Duodenum (tissue), 1 donor: ENCODE measurements around a stretch of chr2.

DNA sequence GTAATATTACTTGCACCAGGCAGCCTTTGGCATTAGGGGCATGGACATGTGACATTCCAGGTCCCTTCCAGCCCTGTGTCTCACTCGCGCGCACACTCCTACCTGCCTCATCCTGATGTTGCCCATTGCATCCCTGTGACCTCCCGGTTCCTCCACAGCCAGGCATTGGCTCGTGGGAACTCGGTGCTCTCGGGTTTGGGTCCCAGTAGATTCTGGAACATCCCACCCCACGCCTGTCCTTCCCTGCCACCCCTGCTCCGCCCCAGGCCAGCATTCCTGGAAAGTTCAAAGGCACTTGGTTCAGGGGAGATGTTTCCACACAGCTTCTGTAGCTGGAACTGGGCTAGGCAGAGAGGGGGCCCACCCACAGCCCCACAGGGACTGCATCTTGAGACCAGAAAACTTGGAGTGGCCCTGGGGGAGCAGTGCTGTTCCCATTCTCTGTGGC is 69.0 kb downstream of the ZFP36L2 start:
- PRO-cap: no peak

GRCh38 chr2:43161530-43162271 is 64.7 kb downstream of the ZFP36L2 start:
- PRO-cap: bidirectional peak, plus-strand start at chr2:43161994, minus-strand start at chr2:43161726

GRCh38 chr2:43212331-43212766 is 14.1 kb downstream of the ZFP36L2 start:
- PRO-cap: no peak

GRCh38 chr2:43222365-43222697 is 4.1 kb downstream of the ZFP36L2 start:
- PRO-cap: no peak

DNA sequence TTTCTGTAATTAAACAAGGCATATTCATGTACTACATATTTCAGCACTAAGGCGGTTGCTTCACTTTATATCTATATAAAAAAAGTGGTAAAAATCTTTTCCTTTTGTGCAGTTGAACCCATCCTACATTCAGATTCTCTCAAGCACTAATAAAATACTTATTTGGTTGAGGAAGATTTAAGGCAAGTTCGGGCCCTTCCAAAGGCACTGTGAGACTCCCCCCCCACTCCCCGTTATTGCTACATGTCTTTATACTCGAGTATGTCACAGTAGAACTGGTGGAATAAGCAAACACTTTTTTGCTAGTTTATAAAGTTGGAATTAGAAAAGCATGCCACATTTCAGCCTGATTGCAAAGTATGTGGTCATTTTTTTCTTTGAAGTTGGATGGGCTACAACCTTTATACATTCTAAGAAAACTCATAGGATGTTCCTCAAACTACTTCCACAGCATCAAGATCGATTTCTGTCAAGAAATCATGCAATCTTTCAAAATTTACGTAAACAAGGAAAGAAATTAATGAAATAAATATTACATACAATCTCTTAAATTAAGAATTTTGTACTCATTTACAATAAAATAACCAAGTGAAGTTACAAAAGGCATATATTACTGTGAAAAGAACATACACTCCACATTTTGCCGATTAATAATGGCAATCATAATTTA is 3.6 kb downstream of the ZFP36L2 start:
- PRO-cap: no peak

DNA sequence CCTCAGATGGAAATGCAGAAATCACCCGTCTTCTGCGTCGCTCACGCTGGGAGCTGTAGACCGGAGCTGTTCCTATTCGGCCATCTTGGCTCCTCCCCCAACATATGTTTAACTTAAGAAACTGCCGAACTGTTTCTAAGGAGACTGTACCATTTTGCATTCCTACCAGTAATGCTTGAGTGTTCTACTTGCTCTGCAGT is 9.9 kb downstream of the C1GALT1C1L start:
- PRO-cap: no peak

DNA sequence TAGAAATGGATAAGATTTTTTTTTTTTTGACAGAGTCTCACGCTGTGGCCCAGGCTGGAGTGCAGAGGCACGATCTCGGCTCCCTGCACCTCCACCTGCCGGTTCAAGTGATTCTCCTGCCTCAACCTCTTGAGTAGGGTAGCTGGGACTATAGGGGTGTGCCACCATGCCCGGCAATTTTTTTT is 3.1 kb downstream of the ABCG8 start:
- PRO-cap: no peak

DNA sequence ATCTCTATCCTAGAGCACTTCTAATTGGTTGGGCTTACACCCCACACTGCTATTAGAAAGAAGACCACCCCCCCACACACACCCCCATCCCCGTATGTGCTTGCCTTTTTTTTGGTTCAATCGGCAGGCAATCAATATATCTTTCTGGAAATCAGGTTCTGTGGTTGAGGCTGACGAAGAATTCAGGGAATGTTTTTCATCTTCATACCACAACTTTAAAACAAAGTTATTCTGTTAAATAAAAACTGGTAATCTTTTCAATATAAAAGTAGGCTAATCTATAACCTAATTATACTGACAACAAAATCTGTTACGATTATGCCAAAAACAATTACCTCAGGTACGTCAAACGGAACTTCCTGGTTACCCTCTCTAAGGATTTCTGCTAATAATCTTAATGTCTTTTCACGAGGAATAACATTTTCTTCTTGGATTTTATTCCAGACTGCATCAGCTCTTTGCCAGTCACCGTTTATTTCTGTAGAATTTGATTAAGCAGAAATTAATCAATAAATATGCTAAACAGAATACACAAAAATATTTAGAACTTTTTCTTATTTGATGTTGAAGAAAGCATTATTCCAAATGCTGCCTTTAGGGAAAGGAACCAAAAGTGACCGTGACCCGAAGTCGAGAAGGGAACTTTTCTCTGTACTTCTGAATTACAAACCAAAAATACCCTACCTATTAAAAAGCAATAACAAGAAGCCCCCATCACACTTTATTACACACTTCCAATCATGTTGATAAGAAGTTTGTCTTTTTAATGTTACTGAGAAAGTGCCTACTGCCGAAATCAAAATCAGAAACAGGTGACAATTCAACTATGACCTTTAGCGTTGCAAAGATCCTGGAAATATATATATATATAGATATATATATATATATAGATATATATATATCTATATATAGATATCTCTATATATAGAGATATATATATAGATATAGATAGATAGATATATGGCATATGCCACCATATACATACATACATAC is 77.6 kb downstream of the LRPPRC start:
- PRO-cap: no peak

DNA sequence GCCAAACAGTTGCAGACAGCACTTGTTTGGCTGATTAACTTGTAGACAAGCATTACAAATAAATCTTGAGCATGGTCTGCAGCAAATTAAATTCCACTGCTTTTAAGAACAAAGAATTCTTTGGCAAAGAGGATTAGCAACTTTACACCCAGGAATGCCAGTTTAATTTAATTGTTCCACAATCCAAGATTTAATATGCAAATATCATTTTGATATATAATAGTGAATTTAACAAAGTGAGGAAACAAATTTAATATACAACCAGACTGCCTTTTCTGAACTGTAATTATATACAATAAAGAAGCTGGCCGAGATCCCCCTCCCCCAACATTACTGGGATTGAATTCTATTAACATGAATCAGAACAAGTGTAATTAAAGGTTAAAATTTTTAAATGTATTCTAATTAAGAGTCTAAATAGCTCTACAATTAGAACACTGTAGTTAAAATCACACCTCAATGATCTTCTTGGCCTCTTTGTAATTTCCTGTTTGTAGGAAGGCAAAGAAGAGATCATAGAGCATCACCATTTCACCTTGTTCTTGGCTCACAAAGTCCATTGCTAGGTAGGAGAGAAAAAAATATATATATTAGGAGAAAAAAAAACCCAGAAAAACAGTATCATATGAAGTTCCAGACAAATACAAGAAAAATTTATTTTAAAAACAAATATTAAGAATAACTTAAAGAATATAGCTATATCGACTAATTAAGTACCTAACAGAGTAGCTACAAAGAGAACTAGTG is 61.9 kb downstream of the LRPPRC start:
- PRO-cap: no peak

GRCh38 chr2:44169978-44170907 is 1.6 kb downstream of the PPM1B start:
- PRO-cap: no peak

GRCh38 chr2:44361070-44361323 is 297 bp downstream of the PREPL start:
- PRO-cap: no peak

DNA sequence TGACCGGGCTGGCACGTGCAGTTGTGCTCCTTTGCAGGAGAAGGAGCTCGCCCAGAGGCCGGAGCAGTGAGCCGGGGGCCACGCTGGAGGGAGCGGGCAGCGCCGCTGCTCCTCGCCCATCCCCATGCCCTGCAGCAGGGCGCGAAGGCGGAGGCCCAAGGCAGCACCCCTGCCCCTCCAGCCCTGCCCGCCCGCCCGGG is 173.1 kb upstream of the SIX3 start:
- PRO-cap: no peak

DNA sequence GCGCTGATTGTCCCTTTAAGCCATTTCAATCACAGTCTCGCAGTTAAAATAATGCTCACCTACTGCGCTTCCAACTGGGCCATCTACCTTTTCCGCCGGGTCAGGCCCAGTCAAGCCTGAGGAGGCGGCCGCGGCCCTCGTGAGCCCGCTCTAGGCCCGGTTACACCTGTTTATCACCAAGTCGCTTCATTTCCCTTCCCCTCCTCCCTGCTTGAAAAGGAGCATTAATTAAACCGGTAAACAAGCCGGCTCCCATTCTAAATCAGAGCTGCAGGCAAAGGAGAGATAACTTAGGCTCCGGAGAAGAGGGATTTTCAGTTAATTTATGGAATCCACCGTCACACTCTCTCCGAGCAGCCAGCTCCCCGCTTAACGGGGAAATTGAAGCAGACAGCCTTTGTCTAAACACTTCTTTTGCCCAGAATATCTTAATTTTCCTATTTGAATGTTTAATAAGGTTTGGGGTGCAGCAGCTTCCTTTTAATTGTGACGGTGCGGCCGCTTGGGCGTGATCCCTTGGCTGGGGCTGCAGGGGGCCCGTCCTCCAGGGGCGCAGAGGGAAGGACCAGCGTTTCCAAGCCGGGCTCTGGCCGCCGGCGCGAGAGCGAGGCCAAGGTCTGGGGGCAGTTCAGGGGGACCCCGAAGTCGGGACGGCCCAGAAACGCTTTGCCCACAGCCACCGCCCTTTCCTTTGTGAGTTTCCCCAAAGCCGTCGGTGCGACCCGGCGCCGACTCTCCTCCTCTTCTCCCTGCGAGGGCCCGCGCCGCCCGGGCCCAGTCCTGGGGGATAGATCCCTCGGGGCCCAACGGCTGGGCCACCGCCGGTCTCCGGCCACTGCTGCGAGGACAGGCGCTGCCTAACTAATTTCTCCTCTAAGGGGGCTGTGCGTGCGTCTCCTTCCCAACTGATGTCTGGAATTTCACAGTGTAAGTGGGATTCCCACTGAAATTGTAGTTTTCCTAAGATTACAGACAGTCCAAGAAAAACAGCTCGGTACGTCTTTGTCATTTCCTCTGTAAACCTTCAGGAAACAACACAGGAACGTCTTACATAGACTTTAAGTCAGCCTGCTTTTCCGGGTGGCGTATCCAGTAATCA is 139.8 kb upstream of the SIX3 start:
- PRO-cap: no peak

DNA sequence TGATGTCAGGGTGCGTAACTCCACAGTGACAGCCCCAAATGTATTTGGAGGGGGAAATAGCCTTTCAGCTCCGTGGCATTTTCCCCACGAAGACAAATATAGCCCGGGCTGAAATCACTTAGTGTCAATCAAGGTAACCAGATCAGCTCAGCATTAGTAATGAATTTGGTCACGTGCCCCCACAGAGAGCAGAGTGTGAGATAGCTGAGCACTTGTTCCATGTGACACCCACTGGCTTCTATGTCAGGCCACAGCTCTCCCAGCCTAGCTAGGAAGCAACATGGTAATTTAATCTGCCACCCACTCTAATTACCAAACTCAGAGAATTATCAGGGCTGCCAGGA is 233.2 kb upstream of the SIX2 start:
- PRO-cap: no peak

DNA sequence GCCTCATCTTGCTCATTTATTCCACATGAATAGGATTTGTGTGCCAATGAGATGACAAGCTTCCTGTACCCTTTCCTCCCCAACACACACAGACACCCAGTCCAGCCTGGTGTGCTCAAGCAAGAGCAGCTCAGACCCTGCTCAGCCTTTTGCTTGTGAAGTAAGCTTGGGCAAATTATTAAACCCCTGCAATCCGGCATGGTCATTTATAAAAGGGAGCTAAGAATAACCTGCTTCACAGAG is 280.4 kb downstream of the SRBD1 start:
- PRO-cap: no peak

DNA sequence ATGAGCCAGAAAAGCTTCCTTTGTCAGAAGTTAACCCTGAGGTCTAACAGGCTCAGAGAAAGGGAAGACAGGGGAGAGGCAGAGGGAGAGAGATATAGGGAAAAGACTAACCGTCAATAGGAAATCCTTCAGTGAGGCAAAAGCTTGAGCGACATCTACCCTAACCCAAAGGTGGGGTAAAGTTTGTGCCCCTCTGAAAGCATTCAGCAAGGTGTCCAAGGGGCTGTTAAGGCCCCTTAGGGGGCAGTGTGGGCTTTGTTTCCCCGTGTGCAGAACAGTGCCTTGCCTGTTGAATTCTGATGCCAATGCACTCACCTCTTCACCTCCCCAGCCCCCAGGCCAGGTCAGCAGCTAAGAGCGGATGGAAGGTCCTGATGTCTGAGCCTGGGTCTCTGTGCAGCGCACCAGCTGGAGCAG is 12.0 kb upstream of the PRKCE start:
- PRO-cap: no peak

DNA sequence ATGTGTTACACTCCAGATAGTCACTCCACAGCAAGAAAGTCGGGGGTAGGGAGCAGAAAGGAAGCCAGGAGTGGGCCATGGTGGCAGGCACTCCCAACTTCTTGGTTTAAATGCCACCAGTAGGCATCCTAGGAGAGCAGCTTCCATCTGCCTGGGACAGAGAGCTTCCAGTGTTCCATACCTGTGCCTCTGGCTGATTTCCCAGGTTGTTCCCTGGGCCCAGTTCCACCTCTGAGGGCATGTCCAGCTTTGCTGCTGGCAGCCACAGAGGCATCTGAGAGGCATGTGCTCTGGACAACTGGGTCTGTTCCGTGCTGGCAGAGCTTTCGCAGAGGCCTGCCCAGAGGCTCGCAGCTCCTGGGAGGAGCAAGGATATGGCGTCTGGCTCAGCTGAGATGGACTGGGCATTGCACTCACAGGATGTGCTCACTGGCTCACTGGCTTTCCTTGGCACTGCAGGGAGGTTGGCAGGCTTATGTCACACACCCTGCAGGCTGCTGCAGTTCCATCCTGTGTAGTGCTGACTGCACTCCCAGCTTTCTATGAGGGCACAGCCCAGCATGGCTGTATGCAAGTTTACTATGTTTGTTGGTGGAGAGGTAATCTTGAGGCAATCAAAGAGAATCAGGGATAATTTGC is 172.2 kb downstream of the PRKCE start:
- PRO-cap: no peak

DNA sequence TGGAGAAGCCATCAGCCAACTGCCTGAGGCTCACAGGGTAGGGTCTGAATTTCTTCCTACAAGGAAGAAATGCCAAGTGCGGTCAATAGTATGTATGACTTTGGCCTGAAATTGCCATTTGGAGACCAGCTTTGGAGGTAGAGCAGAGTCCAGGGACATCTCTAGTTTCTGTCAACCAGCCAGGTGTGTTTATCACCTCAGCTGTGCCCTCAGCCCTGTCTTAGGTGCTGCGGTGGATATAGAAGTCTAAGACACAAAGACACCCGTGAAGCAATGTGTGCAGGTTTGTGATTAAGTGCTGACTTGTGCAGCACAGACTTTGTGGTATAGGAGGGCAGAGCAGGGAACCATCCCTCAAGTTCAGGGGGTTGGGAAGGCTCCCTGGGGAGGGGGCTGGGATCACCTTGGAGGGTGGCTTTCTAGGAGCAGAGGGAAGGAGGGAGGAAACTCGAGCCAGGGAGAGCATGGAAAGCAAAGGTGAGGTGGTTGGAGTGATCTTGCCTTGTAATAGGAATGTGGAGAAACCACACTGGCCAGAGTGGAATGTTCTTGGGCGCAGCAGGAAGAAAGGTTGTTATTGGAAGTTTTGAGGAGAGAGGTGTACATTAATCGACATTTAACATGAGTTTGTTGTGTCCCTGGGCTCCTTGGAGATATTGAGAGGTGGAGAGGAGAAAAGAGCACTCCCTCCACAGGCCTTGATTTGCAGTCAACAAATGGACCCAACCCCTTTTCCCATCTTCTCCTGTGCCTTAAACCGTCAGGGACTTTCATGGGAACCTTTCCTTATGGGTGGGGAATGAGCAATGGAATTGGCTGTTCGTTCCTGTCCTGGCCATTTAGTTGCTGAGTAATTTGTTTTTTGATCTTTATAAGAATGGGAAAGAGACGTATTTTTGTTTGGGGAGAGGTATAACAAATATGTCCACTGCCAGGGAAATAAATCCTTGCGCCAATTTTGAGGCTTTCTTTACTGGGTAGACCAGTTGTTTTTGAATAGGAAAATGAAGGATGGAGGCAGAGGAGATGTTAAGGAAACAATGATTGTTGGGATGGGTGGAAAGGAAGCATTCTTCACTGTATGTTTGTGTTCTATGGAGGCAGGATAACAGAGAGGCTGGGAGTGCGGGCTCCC is 272.3 kb downstream of the PRKCE start:
- PRO-cap: no peak

- PRO-cap: no peak
Observed at GRCh38 chr2:45969053-45969818, 317.8 kb downstream of the PRKCE start.

- PRO-cap: no peak
Observed at GRCh38 chr2:46039419-46040088, 257.7 kb upstream of the EPAS1 start.